Neutrophil (primary cell): Measurements from ENCODE around the gene RPL9.

DNA sequence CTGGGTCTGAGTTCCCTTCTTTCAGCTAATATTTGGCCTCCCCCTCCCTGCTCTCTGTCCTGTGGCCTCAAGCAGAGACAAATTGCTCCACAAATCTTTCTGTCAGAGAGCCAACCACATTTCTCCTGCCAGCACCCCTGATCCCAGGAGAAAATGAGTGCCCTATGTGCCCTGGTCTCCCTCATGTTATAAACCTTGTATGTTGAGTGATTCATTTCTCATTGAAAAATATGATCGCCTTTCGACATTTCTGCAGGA lies 82.0 kb downstream of the TMEM156 start:
- PRO-cap, result no peak

DNA sequence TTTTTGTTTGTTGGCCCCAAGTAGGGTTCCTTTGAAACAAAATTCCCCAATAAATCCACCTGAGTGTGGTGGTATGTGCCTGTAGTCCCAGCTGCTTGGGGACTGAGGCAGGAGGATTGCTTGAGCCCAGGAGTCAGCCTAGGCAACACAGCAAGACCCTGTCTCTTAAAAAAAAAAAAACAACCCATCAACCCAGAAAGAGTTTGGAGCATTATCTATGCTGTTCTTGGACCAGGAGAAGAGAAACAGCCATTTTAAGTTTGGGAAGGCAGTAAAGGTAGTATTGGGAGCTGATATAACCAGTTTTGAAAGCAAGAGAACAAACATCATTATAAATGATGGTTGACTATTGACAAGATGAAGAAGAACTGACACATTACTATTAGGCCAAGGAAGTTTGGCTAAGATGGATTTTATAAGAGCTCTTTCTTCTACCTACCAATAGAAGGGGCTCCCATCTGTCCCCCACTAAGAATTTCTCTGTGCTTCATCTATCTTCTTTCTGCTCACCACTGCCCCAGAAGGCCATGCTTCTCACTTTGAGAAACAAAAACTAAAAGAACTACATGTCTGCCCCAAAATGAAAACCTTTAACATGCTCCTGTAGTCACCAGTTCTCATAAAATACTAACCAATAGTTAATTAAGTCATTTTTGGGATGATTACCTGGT lies 2.1 kb downstream of the TMEM156 start:
- PRO-cap, result no peak

DNA sequence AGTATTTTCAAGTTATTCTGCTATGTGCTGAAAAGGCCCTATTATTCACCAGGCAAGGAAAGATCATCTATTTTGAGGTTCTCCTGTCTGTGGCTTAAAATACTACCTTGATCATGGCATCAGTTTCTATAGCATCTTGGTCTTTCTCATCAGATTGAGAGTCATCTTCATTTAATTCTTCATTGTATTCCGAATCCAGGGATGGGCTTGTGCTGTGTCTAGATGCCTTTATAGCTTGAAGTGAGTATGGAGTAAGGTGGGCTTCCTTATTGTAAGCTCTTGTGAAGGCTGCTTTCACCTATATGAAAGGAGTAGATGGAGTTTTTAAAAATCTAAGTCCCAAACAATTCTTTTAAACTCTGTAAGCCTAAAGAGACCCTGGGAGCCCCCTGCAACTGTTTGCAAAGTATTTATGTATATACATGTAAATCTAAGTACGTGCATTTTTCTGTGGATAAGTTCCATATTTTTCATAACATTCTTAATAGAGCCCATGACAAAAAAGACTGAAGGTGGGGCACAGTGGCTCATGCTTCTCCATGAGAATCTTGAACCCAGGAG lies 76.3 kb downstream of the RFC1 start:
- PRO-cap, result no peak

DNA sequence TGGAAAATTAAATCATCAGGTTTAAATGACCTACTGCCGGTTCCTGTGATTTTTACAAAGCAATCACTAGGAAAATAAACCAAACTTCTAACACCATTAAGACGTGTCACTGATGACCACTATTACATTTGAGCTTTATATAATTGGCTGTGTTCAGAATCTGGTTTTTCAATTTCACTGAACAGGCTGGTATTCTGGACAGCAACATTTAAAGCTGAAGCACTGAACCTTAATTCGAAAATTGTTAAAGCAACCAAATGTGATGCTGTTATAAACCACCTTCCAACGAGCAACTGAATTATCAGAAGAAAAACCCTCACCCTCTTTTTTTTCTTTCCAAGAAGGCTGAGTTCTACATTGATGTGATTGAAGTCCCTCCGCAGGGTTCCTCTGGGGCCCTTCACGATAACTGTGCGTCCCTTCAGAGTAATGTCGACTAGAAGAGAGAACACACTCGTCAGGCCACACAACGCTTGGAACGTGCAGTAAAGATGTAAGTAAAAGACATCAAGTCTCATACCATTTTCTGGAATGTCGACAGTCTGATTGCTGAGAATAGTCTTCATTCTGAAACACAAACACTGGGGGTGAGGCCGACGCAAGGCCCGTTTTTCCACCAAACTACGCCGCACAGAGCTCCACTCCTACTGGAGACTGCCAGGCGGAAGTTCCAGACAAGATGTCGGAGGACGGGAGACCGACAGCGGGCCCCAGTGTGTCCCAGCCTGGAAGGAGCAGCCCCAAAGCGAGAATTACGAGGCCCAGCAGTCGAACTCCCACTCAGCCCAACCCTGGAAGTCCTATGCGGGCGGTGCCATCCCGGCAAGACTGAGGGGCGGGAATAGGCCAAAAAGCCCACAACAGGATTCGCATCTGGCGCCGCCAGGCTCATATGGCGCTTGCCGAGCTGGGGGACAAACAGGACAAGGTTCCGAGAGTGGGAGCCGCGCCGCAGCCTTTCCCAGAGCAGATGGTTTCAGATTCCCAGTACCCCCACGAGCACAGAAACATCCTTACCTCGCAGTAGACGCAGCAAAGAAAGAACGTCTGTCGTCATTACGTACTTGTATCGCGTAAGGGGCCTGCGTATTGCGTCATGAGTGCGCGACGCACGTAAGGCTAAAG lies at the start of gene RPL9:
Gene RPL9, minus strand, starts transcription at position 1,049 of the 1,125 bp plus-strand sequence.
- PRO-cap, result unidirectional peak, plus-strand start at position 677 of the sequence; bidirectional peak, plus-strand start outside the sequence, minus-strand start at position 1,037 of the sequence

DNA sequence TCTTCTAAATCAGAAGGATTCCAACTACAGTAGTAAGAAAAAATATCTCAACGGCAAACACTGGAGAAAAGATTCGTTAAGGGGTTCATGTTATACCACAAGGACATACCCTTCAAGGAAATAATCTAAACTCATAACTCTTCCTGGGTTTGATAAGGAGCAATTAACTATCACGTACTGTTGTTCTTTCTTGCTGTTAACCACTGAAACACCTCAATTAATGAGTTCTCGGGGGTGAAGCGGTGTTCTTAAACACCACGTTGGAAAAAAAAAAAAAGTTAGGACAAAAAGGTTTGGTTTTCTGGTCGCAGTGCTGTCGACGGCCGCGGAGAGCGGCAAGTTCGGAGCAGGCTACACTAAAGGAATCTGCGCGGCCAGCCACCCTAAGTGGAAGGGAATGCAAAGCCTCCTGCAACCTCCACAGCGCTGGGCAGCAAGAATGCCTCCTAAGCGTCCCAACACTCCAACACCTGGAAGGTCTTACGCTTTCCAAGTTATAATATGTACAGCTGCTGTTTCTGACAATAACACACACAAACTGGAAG lies 1.3 kb downstream of the SMIM14 start:
- PRO-cap, result no peak

- PRO-cap, result no peak
Observed at GRCh38 chr4:39719869-39720402, 22.0 kb downstream of the UBE2K start.

GRCh38 chr4:39837661-39838321 lies 139.9 kb downstream of the UBE2K start:
- PRO-cap, result no peak

DNA sequence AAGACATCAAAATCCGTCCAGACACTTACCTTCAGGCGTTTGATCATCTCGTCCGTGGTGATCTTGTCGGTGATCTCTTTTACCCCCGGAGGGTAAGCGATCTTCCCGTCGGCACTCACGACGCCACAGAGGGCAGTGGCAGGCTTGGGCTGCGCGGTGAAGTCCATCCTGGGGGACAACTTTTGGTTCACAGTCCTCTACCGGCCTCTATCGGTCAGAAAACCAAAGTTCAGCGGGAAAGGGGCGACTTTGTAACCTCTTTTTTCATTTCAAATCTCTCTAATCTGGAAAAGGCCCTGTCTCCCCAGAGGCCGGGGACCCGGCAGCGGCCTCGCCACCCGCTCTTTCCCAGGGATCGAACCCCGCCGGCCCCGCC lies 1.3 kb downstream of the PDS5A start:
- PRO-cap, result no peak

- PRO-cap, result no peak
Observed at GRCh38 chr4:40199428-40199809, 2.6 kb downstream of the RHOH start.

- PRO-cap, result no peak
Observed at GRCh38 chr4:40200939-40201239, 4.1 kb downstream of the RHOH start.

GRCh38 chr4:40219468-40219738 lies 22.6 kb downstream of the RHOH start:
- PRO-cap, result no peak

DNA sequence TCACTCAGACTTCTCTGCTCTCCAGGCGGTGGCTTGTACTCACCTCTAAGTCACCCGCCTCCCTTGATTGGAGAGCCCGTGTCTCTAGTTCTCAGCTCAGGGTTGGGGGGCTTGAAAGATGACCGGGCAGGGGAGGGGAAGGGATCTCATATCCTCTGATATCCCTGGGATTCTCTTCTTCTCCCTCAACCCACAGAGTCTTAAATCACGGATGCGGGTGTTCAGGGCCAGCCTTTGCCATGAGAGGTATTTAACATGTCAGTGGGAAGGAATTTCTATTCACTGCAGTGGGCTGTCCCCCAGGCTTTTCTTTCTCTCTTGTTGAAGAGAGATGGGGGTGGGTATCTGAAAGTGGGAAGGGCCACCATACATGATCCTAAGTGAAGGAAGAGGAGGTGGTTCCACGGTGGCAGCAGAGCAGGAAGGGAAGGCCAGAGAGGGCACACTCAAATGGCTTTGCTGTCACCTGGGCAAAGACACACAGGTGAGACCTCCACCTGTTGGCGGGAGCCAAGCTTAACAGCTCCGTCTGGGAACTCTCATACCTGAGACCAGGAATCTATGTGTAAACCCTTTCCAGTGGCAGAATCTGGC lies 49.2 kb downstream of the RHOH start:
- PRO-cap, result no peak

GRCh38 chr4:40284138-40284643 lies 50.9 kb upstream of the CHRNA9 start:
- PRO-cap, result no peak

DNA sequence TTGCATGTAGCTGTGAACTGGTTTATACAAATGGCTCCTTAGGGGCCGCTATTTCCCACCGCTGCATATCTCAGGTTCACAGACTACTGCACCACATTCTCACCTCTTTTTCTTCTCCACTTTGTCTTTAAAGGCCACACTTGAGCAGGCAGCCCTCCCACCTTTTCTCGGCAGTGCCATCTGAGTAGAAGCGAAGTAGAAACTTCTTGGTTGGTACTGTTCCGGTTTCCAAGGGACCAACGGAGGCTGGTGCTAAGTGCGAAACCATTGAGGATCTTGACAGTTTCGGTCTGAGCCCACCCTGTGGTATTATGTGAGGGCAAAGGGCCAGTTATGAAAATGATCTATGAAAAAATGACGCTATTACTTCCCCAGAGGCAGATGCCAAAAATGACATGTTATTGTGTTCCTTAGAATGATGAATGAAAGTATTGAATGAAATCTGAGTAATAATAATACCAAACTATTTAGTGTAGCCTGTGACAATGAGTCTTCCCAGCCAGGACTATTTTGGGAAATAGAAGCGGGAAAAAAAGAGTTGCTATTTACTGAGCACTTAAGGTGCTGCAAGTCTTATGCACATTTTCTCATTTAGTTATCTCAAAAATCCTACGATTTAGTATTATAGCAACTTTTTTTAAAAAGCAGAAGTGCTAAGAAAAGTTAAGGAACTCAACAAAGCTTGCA lies 29.7 kb upstream of the CHRNA9 start:
- PRO-cap, result no peak

GRCh38 chr4:40369829-40370048 lies 34.6 kb downstream of the CHRNA9 start:
- PRO-cap, result no peak

- PRO-cap, result no peak
Observed at GRCh38 chr4:40433391-40433908, 98.3 kb downstream of the CHRNA9 start.

- PRO-cap, result no peak
Observed at GRCh38 chr4:40662965-40663873, 33.6 kb upstream of the RBM47 start.

- PRO-cap, result no peak
Observed at GRCh38 chr4:40821866-40822108, 72.0 kb downstream of the NSUN7 start.

- PRO-cap, result no peak
Observed at GRCh38 chr4:40990394-40991130, 223.8 kb downstream of the APBB2 start.

DNA sequence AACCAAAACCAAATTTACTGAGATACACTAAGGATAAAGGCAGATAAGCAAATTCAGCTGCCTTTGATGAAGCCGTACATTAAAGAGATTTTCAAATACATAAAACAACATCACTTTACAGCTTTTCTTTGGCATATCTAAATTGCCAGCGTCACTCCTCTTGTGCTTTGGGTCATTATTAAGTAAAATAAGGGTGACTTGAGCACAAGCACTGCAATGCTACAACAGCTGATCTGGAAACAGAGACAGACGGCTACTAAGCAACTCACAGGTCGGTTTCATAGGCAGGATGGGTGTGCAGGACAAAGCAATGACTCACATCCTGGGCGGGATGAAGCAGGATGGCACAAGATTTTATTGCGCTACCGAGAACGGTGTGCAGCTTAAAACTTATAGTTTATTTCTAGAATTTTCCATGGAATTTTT lies 215.7 kb downstream of the APBB2 start:
- PRO-cap, result no peak